Measurements from ENCODE around the gene FGF2.

GRCh38 chr4:119184259-119184527, 28.3 kb upstream of the USP53 start:
- PRO-cap: no peak

GRCh38 chr4:119189553-119190160, 22.9 kb upstream of the USP53 start:
- PRO-cap: no peak

- PRO-cap: no peak
Observed at GRCh38 chr4:119209059-119209421, 3.5 kb upstream of the USP53 start.

DNA sequence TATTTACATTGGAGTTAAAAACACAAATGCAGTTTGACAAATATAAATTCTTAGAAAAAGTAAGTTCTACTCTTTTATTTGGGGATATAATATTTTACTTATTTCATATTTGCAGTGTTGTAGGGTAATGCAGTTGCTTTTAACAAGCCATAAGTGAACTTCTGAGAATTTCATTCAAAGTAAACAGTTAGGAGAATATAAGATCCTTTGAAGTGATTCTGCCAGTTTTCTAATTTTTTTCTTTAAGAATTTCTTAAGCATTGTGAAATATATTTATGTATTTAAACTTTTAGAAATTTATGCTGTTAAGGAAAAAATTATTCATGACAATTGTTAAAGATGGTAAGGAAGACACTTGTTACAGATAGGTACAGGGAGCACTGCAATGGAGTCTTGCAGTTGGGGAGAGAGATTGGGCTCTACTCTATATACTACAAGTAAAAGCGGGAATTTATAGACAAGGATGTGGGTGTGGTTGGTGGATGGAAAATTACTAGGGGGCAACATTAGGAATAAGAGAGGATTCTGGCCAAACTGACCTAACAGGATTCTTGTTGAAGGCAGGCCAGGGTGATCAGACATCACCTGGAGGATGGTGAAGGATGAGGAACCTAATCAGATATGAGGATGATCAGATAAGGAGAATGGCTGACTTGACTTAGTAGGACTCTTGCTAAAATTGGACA, 8.0 kb downstream of the USP53 start:
- PRO-cap: no peak

DNA sequence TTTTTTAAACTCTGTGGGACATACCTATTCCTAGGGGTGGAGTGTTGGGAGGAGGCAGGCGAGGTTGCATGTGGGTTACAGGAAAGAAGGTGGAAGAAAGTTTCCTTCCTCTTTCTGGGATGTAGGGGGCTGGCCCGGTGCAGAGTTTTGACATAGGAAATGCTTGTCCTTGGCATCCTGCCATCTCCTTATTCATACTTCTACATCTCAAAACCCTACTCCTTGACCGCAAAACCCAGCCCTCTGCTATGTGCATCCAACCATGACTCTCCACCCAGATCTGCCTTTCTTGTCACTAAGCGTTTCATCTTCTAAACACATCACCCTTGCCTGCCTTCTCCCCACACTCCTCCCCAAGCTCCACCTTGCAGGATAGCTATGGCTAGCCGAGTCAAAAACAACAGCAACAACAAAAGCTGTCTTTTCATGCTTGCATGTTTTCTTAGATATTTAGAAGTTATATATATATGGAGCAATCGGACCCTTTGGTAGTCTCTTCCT, 48.5 kb upstream of the FABP2 start:
- PRO-cap: no peak

DNA sequence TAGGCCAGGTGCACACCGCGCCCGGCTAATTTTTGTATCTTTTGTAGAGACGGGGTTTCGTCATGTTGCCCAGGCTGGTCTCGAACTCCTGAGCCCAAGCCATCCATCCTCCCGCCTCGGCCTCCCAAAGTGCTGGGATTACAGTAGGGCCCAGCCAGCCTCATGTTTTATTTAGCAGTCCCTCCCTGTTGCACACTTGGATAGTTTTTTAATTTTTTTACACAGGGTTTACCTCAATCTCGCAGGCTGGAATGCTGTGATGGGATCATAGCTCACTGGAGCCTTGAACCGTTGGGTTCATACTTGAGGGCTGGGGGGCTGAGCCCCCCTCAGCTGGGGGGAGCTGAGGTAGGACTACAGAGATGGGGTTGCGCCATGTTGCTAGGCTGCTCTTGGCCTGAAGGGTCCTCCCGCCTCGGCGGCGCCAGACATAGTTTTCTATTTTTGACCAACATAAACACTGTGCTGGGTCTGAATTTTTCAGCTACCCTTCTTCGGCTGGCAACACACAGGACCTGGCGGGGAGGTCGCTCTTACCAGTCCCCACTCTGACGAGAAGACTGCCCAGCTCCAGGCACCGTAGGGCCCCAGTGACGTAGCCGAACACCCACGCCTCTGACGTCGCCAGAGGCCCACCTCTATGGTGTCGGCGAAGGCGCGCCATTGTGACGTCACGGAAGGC, 132.2 kb upstream of the FABP2 start:
- PRO-cap: bidirectional peak, plus-strand start outside the sequence, minus-strand start at position 642 of the sequence

DNA sequence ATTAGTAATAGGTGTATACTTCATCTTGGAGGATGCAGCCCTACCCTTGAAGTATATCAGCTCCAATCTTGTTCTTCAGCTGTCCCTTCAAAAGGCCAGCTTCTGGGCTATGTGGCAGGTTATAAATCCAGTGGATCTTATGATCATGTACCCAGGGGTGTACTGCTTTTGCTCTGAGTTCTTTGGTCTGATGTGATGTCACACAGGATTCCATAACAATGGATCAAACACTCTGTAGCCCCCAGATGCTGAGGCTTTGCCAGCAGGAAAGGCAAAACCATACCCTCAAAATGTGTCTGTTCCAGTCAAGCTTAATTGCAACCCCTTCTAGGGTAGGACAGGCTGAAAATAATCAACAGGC, 152.5 kb downstream of the PDE5A start:
- PRO-cap: no peak

GRCh38 chr4:120111699-120112123, 45.1 kb upstream of the MAD2L1 start:
- PRO-cap: no peak

GRCh38 chr4:120721845-120722124, 200.7 kb downstream of the PRDM5 start:
- PRO-cap: unidirectional peak, plus-strand start at chr4:120722065

- PRO-cap: no peak
Observed at GRCh38 chr4:121139514-121139888, 24.6 kb downstream of the TNIP3 start.

DNA sequence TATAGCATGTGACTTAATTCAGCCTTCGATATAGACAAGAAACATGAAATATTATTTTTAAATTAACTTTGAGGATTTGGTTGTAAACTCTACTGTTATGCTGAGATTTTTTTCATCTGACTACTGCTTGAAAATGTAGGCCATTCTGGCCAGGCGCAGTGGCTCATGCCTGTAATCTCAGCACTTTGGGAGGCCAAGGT, 24.3 kb downstream of the TNIP3 start:
- PRO-cap: no peak

DNA sequence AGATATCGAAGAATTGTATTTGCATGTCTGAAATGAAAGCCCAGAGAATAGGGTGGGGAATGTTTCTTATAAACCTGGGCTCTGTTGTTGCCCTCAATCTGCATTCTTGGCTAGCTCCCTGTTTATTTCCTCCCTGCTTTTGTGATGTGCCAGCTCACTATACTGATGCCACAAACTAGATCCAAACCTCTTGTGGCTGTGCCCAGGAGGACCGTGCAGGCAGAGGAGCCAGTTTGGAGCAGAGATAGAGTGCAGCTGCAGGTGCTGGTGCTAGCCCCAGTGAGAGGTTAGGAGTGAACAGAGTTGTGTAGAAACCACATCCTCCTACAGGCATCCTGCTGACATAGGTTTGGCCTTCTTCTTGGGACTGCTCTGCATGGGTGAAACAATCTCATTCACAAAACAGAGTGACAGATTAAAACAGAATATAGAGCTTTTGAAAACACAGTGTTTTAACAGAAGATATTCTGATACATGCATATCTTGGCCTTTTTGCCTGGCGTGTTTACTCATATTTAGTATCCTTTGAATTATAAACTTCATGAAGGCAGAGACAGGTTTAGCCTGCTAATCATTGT, 25.7 kb upstream of the TNIP3 start:
- PRO-cap: no peak

DNA sequence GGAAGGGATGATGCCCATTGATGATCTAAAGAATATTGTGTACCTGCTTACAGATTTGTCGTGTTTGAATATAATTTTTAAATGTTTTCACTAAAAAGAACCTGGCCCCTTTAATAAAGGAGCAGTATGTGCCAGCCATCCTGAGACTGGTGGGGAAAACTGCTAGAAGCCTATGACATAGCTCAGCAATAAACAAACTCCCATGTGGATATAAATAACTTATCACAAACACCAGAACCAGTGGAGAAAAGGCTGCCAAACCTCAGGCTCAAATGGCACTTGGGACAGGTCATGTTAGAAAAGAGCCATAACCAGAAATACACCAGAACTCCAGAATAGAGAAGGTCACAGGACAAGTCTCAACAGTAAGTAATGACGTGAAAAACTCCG, 11.6 kb upstream of the QRFPR start:
- PRO-cap: no peak

DNA sequence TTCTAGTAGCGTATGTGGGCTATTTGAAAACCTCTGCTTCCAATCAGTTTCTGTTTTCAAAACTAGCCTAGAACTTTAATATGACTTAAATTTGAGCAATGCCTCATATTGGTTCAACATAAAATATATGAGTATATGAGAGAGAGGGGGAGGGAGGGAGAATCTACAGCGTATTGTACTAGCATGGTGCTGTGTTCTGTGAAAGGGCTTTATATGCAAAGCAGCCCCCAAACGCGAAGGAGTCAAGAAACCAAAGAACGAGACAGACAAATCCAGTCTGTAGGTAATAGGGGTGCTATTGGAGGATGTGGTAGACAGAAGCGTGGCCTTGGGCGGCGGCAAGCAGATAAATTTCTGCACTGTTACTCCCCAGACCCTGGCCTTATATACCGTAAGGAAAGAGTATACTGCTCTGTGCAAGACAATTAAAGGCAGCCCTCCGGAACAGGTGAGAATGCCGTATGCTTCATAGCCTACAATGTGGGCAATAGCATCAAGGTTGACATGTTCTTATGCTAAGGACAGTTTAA, 853 bp upstream of the ANXA5 start:
- PRO-cap: no peak

- PRO-cap: no peak
Observed at GRCh38 chr4:121785338-121785802, 15.8 kb upstream of the EXOSC9 start.

DNA sequence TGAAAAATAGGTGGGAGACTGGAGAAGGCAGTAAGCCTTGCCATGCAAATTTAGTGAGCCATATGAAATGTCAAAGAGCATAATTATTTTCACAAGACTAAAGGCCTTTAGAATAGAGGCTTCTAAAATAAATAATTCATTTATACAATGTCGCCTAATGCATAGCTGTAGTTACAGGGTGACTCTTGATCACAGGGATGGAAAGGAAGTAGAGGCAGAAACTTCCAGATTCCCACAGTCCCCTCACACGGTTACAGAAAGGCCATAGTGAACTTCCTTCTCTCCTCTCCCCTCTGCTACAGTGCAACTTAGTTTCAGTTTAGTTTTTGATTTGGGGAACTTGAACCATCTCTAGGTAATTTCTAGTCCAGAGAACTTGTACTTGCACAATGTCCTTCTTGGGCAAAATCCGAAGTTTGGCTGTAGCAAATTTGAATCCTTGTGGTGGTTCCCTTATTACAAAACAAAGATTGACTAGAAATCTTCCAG, 1.3 kb upstream of the BLTP1 start:
- PRO-cap: no peak

- PRO-cap: no peak
Observed at GRCh38 chr4:122688246-122688903, 44.1 kb upstream of the BBS12 start.

- PRO-cap: bidirectional peak, plus-strand start at chr4:122826834, minus-strand start at chr4:122826622
Observed at GRCh38 chr4:122826395-122826921, at the start of gene FGF2. Gene FGF2, plus strand, starts transcription at chr4:122826831.

DNA sequence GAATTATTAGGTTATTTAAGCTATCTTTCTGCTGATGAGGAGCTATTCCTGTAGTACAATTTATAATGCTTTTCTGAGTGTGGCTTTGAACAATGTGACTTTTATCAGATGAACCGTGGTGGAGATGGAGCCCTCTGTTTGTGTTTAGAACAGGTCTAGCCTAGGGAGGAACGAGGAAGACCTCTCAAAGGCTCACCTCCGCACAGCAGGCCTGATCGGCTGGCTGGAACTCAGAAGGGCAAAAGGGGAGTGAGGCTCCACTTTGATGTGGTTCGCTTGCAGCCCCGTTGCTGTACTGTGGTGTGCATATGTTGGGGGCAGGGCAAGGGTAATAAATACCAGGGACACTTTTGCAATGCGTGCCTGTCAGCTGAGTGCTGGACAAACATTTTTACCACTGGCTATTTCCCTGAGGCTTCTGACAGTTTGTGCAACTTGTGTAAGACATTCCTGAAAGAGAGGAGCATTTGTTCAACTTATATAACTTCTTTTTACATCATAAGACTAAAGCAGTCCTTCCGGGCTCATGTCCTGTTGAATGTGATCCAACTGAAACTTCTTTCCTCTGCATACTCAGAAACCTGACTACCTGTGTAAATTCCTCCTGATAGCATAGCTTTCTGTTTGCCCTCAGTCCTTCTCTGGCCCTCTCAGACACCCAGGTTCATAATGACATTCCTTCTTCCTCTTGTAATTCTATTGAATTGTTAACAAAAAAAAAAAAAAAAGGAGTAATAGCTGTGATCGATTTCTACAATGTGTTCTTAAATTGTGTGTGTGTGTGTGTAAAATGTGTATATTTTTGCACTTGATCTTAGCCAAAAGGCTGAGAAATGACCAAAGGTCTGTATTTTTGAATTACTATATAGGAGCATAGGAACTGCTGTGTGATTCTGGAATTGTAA, 82.3 kb downstream of the SPRY1 start:
- PRO-cap: no peak

DNA sequence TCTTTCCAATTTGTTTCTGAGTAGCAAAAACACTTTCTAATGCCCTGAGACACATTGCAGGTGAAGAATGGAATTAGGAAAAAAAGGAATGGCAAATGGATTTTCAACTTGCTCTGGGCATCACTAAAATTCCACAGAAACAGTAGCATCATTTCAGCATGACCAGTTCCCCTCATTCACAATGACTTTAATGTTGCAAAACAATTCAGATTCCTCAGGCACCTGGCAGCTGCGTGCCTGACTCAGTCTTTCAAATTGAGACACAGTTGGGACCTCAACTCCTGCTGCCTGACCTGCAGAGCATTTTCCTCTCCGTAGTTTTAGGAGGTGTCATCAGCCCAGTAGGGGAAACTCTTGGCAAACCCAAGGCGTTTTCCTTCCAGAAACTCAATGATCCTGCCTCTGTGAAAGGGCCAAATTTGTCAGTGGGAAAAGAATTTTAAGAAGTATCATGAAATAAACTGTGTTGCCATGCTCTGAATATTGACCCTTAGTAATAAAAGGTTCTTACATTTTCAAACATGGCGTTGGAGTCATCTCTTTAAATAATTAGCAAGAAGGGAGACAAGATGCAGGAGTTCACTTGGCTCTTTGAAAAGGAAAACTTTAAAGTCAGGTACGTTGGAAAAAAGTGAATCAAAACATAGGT, 389.0 kb downstream of the SPRY1 start:
- PRO-cap: no peak